Heart left ventricle (tissue), 7 donors: ENCODE results near the gene ZMYM5.

- PRO-cap, 6 experiments = no peak in any of the 6 experiments
- RAMPAGE, long total RNA, 2 experiments = no peak in any of the 2 experiments
- RRBS = no CpG with 5 or more reads among the region's 46 CpGs
Measured at GRCh38 chr13:18194994-18195809, 986.4 kb downstream of the TUBA3C start.

- PRO-cap, 6 experiments = no peak in any of the 6 experiments
- RAMPAGE, long total RNA, 2 experiments = no peak in any of the 2 experiments
- RRBS = no CpG with 5 or more reads among the region's 12 CpGs
Measured at GRCh38 chr13:18905074-18905503, 276.5 kb downstream of the TUBA3C start.

GRCh38 chr13:19149789-19150021 is 31.9 kb downstream of the TUBA3C start:
- PRO-cap, 6 experiments = peak in 3 of 6 experiments; most common minus-strand start chr13:19149890 (in 3)
- RAMPAGE, long total RNA, 2 experiments = no peak in any of the 2 experiments
- RRBS = no CpG with 5 or more reads among the region's 3 CpGs

DNA sequence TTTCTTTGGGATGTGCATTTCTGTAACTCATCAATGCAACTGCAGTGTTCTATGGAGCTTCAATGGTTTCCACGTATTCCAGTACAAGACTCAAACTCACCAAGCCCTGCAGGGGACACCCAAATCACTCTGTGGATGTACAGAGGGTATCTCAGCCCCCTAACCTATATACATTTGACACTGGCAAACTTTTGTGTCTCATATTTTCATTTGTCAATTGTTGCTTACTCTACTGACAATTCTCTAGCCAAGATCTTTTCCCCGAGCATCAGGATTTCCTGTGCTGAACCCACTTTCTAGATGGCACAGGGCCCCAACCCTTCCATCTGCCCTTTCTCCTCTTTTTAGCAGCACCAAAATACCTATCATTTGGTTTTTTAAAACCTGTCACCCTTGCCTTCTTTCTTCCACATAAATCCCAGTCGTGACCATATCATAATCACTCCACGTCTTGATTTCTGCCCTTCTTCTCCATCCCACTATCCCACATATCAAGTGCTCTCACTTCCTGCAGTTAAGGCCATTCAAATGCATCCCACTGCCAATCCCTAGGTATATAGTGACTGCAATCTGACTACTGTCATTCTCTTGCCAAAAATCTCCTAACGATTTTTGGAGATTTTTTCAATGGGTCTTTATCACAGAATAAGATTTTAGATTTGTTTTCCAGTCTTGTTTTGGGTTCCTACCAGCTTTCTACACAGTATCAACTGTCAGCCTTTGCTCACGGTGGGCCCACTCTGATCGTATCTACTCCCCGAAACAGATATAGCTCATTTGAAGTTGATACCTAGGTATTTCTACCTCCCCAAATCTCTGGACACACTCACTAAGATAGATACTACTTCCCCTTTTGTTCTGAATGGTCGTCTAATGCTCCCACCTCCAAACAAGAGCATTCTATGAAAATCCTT is 54.0 kb downstream of the MPHOSPH8 start:
- PRO-cap, 6 experiments = no peak in any of the 6 experiments
- RAMPAGE, long total RNA, 2 experiments = no peak in any of the 2 experiments
- RRBS = no CpG with 5 or more reads among the region's 9 CpGs

GRCh38 chr13:19714187-19714912 is 68.4 kb downstream of the PSPC1 start:
- PRO-cap, 6 experiments = no peak in any of the 6 experiments
- RAMPAGE, long total RNA, 2 experiments = no peak in any of the 2 experiments
- RRBS = no CpG with 5 or more reads among the region's 6 CpGs

DNA sequence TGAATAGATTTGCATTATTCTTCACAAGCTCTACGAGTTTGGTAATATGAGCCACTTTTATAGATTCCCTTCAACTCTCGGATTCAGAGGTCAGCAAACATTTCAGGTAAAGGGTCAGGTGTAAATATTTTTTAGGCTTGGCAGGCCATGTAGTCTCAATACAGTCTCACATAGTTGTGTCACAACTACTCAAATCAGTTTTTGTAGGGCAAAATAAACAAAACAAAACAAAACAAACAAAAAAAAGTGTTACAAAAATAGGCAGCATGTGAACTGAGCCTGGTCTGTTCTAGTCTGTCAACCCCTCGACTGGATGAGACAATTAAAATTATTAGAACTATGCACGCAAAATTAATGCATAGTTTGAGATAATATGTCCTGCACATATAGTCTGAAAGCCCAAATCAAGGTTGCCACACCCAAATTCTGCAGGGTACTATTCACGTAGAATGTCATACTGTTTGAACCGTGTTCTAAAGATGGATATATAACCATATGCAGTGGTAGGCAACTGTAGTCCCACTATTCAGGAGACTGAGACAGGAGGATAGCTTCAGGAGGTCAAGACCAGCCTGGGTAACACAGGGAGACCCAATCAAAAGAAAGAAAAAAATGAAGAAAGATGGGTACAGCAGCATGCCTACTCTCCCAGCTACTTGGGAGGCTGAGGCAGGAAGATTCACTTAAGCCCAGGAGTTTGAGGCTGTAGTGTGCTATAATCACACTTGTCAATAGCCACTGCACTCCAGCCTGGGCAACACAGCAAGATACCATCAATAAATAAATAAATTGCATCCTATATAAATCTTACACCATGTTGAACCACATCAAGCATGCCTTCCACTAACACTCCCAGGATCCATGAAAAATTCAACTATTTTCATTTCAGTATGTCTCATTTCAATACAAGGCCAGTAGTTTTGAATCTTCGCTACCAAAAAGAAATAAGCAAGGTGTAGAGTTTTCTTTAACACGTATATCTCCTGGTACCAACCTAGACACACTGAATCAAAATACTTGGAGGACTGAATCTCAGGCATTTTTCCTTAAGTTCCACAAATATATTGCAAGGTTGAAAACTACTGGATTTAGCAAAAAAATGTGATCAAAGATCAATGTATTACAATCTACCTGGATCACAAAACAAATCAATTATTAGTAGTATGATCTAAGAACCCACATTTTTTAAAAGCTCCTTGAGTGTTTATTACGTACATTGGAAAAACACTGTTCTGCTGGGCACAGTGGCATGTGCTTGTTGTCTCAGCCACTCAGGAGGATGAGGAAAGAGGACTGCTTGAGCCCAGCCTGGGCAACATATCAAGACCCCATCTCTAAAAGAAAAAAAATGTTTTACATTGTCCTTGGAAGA is 56.9 kb downstream of the PSPC1 start:
- PRO-cap, 6 experiments = no peak in any of the 6 experiments
- RAMPAGE, long total RNA, 2 experiments = no peak in any of the 2 experiments
- RRBS = no CpG with 5 or more reads among the region's 9 CpGs

DNA sequence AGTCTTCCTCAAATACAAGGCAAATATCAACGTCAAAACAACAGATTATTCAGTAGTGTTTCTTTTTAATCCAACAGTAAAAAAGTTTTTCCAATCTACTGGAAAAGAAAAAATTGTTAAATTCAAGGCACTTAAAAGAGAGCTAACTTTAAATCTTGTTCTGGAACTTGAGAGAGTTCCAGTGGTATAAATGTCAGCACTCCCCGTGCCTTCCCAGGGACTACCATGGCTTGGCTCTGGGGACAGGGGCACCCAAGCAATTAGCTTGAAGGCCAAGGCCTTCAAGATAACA is 1.5 kb downstream of the ZMYM5 start:
- PRO-cap, 6 experiments = peak in 2 of 6 experiments; most common plus-strand start position 216 of the sequence (in 2)
- RAMPAGE, long total RNA, 2 experiments = no peak in any of the 2 experiments
- RRBS = no CpG with 5 or more reads among the region's 2 CpGs

- PRO-cap, 6 experiments = peak in 6 of 6 experiments; most common minus-strand start chr13:19863519 (in 4)
- RAMPAGE, long total RNA, 2 experiments = start-site peak on the minus strand in 1 of 2 experiments, at chr13:19863489-19863508 at its widest, 19 reads per replicate
- RRBS = under 1% methylated on average over 16 of the region's 63 CpGs
Measured at GRCh38 chr13:19863190-19863733, at the start of gene ZMYM5. TSS of gene ZMYM5 (minus strand) at chr13:19863649.

GRCh38 chr13:20118541-20119603 is 42.0 kb downstream of the GJA3 start:
- PRO-cap, 6 experiments = peak in 6 of 6 experiments; most common plus-strand start chr13:20119400 (in 3); most common minus-strand start chr13:20118835 (in 3)
- RAMPAGE, long total RNA, 2 experiments = no peak in any of the 2 experiments
- RRBS = 6% methylated on average over 1 of the region's 61 CpGs

DNA sequence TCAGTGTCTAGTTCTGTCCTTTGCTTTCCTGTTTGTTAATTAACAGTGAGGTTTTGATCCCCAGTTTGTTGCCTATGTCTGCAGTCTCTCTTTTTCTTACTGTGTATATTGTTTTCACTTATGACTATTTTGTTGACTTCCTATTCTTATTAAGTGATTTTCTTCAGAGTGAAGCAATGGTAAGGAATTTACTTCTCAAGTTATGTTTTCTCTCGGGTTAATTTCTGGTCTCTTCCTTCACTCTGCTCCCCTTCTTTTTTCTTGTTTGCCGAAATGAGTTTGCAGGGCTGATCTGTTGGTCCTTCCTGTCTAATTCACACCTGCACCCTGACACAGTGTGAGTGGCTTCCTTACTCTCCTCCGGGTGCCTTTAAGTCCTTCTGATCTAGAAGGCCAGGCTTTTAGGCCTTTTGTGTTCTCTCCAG is 105.0 kb upstream of the GJB6 start:
- PRO-cap, 6 experiments = no peak in any of the 6 experiments
- RAMPAGE, long total RNA, 2 experiments = no peak in any of the 2 experiments
- RRBS = no CpG with 5 or more reads among the region's 3 CpGs

DNA sequence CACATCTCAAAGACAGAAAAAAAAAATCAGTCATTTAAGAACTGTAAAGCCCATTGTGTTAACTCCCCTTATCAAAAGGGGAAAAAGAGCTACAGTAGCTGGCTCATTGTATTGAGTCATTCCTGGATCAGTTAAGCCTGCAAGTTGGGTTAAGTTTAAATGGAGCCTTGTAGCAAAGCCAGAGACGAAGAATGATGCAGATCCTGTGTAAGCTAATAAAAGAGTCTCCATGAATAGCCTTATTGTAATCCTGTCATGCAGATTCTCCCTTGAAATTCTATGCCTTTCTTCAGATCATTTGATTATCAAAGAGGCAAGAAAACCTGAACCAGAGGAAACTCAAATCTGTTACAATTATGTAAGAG is 83.8 kb downstream of the CRYL1 start:
- PRO-cap, 6 experiments = no peak in any of the 6 experiments
- RAMPAGE, long total RNA, 2 experiments = no peak in any of the 2 experiments
- RRBS = no CpG with 5 or more reads among the region's 1 CpG

DNA sequence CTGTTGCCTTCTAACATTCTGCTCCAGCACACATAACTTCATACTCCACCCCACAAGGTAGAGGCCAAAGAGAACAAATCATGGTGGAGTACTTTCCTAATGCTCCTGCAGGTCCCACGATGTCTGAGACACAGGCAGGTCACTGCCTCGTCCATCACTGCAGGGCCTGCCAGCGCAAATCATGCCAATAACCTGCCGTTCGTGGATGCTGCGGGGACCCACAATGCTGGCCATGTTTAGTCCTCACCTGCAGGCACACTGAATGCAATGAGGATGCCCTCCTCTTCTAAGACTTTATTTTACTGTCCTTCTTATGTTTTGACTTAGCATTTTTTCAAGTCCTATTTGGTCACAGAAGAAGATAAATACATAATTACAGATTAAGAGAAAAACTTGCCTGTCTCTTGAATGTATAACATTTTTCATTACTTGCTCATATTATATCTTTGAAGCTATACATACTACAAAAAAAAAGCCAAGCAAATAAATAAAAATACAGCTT is 45.1 kb downstream of the CRYL1 start:
- PRO-cap, 6 experiments = no peak in any of the 6 experiments
- RAMPAGE, long total RNA, 2 experiments = no peak in any of the 2 experiments
- RRBS = no CpG with 5 or more reads among the region's 6 CpGs

- PRO-cap, 6 experiments = peak in 1 of 6 experiments; most common plus-strand start chr13:20566878 (in 1); most common minus-strand start chr13:20566809 (in 1)
- RAMPAGE, long total RNA, 2 experiments = no peak in any of the 2 experiments
- RRBS = 2% methylated on average over 12 of the region's 30 CpGs
Measured at GRCh38 chr13:20566394-20566962, 479 bp upstream of the IFT88 start.

DNA sequence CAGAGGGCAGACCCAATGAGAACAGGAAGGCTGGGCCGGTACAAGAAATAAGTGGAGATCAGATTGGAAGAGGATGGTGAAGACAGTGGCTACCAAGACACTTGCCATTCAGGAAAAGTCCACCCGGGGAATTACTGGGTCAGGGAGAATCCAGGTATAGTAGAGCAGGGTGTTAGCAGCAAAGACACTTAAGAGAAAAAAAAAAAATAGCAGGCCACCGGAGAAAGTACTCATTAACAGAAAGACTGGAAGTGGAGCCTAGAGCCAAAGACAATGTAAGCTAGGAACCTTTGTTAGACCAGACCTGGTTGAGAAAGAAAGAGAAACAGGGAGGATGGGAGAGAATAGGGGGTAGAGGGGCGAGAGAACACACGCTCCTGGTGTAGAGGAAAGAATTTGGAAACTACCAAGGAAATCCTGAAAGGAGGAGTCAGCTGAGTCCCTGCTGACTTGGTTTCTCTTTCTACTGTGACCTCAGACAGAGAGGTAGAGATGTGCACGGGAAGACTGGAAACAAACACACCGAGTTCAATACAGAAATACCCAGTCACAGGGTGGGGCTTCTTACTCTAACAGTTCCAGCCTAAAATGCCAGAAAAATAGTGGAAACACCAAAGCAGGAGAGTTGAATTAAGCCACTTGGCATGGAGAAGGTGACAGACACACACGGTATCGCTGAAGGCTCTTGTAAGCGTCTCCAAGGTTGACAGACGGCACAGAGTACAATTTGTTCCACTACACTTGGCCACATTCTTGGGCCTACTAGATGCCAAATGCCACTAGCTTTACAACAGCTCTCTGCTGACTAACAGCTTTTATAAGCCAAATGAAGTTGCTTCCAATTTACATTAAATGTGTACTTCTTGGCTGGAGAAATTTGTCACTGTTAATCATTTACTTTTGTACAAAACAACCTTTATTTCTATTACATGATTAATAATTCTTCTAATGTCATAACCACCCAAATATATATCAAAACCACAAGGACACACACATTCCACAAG is 28.2 kb downstream of the LATS2 start:
- PRO-cap, 6 experiments = no peak in any of the 6 experiments
- RAMPAGE, long total RNA, 2 experiments = no peak in any of the 2 experiments
- RRBS = 19% methylated on average over 3 of the region's 11 CpGs

DNA sequence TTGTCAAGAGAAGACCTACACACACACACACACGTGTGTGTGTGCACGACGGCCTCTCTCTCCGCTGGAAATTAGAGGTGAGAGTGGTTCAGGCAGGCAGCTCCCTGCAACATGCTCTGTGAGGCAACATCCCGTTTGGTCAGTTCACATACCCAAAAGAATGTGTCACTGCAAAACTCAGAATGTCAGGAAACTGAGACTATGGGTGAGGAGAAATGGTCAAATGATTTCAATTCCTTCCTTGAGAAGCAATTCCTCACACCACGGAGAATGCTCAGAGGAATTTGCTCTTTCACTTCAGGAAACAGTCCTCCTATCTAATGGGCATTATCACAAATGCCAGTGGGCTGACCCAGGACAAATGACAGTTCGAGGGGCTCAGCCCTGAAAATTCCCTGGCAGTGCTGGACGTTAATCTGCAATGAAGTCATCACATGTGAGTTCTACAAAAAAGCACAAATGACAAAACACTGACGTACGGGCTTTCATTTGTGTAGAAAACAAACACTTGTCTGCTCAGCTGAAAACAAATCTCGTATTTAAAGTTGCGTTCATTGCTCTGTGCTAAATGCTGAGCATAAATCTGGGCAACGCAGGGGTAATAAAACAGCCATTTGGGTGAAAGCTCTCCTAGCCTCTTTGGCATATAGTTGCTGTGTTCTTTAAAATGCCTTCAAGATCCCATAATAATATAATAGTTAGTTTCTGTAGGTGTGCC is 18.5 kb upstream of the LATS2 start:
- PRO-cap, 6 experiments = peak in 2 of 6 experiments; most common plus-strand start position 327 of the sequence (in 1); most common minus-strand start position 118 of the sequence (in 2)
- RAMPAGE, long total RNA, 2 experiments = no peak in any of the 2 experiments
- RRBS = no CpG with 5 or more reads among the region's 13 CpGs

DNA sequence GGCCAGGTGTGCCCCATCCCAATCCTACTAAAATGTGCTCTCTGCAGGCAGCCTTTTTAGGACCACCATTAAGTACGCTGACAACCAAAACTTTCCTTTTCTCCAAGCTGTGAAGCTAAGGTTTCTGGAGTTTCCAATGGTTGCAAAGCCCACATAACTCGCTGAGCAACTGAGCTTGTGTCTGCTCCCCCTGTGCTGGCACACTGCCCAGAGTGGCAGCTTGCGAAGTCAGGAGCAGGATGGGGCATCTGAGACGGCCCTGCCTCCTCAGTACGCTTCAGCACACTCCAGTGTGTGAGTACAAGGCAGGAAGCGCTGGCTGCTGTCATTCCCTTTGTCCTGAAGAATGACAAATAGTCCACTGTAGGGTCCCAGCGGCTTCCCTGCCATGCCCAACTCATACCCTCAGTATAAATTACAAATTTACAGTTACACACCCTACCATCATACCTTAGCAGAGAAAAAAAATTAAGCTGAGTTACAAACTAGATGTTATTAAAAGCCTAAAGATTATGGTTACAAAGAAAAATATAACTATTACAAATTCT is 15.1 kb upstream of the SAP18 start:
- PRO-cap, 6 experiments = no peak in any of the 6 experiments
- RAMPAGE, long total RNA, 2 experiments = no peak in any of the 2 experiments
- RRBS = no CpG with 5 or more reads among the region's 7 CpGs

- PRO-cap, 6 experiments = no peak in any of the 6 experiments
- RAMPAGE, long total RNA, 2 experiments = no peak in any of the 2 experiments
- RRBS = no CpG with 5 or more reads among the region's 16 CpGs
Measured at GRCh38 chr13:21147068-21148449, 7.6 kb downstream of the SAP18 start.

- PRO-cap, 6 experiments = no peak in any of the 6 experiments
- RAMPAGE, long total RNA, 2 experiments = no peak in any of the 2 experiments
- RRBS = no CpG with 5 or more reads among the region's 5 CpGs
Measured at GRCh38 chr13:21330474-21330846, 128.6 kb downstream of the ZDHHC20 start.

- PRO-cap, 6 experiments = peak in 4 of 6 experiments; most common minus-strand start chr13:21670380 (in 2)
- RAMPAGE, long total RNA, 2 experiments = no peak in any of the 2 experiments
- RRBS = no CpG with 5 or more reads among the region's 37 CpGs
Measured at GRCh38 chr13:21670213-21670591, 671 bp upstream of the FGF9 start.

DNA sequence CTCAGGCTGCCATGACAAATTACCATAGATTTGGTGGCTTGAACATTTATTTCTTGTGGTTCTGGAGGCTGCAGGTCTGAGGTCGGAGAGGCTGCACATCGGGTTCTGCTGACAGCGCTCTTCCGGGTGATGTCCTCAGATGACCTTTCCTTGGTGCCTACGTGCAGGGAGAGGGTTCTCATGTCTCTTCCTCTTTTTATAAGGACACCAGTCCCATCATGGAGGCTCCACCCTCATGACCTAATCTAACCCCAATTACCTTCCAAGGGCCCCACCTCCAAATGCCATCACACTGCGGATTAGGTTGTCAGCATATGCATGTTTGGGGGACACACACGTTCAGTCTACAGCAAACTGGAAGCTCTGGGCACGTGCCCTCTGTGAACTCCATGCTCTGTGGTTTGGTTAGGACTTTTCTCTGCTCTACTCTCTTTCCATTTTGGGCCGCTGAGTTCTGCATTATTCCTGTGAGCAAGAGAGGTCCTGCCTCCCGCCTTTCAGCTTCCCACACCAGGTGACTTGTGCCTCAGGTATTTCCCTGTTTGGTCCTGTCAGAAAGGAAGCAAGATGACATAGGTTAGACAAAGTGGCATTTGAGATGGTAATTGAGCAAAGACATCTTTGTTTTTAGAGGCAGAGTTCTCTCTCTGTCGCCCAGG is 338.7 kb downstream of the FGF9 start:
- PRO-cap, 6 experiments = no peak in any of the 6 experiments
- RAMPAGE, long total RNA, 2 experiments = no peak in any of the 2 experiments
- RRBS = no CpG with 5 or more reads among the region's 11 CpGs